LHCN-M2 (cell line): Measurements from ENCODE around the gene ZRANB3.

DNA sequence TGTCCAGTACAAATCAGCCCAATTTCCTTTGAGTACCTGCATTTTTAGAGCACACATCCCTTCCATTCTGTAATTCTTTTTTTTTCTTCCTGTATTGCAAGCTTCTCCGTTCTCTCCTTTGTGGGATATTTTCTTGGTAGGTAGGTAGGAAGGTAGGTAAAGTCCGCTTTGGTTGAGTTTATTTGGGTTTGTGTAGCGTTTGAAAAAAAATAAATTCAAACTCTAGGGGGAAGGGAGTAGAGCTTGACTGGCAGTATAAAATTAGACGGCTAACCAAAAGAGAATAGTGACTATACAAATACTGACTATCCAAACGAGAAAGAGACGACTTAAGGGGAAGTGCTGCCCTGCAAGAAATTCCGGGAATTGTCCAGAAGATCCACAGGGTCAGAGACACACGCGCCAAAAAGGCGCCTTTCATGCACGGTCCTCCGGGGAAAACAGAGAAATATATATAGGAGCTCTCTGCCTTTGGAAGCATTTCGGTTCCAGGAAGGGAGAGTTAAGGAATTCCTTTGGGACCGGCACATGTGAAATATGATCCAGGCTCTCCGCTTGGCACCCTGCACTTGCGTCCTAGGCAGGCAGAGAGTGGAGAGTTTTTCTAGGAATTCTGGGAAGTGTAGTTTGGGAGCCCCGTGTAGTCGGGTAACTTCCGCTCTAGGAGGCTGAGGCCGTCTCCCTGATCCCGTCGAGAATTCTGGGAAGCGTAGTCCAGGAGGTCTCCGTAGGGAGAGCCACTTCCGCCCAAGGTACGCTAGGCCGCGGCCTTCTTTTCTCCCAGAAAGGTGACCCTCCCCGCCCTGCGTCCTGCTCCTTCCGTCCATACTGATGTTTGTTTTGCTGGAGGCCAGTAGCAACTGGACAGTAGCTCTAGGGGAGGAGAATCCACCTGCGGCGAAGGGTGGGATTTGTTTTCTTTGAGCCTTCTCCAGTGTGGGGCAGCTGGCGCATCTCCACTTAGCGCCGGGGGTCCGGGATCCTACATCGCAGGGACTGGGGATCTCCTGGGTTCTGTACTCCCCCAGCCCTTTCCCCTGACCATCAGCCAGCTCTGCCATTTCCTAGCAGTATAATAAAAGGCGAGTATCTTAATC is 69.5 kb upstream of the GPR39 start:
- RAMPAGE, long total RNA, result no peak

DNA sequence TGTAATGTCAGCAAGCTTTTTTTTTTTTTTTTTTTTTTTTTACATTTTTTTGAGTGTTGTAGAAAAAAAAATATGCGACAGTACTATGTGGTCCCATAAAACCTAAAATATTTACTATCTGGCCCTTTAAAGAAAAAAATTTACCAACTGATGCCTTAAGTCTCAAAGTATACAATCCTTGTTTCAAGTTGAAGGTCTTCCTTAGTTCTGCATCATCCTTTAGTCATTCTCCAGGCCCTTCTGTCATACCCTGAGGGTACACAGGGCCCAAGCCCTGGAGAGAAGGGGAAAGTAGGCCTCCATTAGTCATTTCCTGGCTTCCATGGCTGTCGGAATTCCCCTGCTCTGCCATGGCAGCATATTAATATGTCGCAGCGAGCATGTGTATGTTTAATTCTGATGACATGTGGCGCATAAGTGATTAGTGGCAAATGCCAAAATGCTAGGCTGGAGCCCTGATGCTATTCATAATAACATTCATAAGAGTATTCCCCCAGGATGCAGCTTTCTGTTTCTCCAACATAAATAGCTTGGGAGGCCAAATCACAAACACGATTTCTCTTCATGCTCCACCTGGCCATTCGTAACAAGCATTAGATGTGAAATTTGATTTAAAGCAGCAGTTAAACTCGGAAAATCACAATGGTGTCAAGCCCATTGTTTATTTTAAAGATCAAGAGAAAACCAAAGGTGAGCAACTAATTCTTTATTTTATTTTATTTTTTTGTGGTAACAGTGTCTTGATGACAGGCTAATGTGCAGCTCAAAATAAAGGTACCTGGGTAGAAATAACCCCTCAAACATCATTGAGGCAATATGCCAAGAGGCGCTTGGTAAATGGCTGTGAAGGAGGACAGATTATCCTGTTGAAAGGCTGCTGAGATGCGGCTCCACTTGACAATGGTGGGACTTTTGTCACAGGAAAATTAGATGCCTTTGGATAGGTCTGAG is 22.2 kb downstream of the GPR39 start:
- RAMPAGE, long total RNA, result no peak

DNA sequence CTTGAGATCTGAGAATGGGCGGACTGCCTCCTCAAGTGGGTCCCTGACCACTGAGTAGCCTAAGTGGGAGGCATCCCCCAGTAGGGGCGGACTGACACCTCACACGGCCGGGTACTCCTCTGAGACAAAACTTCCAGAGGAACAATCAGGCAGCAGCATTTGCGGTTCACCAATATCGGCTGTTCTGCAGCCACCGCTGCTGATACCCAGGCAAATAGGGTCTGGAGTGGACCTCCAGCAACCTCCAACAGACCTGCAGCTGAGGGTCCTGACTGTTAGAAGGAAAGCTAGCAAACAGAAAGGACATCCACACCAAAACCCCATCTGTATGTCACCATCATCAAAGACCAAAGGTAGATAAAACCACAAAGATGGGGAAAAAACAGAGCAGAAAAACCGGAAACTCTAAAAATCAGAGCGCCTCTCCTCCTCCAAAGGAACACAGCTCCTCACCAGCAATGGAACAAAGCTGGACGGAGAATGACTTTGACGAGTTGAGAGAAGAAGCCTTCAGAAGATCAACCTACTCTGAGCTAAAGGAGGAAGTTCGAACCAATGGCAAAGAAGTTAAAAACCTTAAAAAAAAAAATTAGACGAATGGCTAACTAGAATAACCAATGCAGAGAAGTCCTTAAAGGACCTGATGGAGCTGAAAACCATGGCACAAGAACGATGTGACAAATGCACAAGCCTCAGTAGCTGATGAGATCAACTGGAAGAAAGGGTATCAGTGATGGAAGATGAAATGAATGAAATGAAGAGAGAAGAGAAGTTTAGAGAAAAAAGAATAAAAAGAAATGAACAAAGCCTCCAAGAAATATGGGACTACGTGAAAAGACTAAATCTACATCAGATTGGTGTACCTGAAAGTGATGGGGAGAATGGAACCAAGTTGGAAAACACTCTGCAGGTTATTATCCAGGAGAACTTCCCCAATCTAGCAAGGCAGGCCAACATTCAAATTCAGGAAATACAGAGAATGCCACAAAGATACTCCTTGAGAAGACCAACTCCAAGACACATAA is 113.2 kb downstream of the GPR39 start:
- RAMPAGE, long total RNA, result no peak

GRCh38 chr2:132645124-132645606 is 24.8 kb downstream of the LYPD1 start:
- RAMPAGE, long total RNA, result no peak

DNA sequence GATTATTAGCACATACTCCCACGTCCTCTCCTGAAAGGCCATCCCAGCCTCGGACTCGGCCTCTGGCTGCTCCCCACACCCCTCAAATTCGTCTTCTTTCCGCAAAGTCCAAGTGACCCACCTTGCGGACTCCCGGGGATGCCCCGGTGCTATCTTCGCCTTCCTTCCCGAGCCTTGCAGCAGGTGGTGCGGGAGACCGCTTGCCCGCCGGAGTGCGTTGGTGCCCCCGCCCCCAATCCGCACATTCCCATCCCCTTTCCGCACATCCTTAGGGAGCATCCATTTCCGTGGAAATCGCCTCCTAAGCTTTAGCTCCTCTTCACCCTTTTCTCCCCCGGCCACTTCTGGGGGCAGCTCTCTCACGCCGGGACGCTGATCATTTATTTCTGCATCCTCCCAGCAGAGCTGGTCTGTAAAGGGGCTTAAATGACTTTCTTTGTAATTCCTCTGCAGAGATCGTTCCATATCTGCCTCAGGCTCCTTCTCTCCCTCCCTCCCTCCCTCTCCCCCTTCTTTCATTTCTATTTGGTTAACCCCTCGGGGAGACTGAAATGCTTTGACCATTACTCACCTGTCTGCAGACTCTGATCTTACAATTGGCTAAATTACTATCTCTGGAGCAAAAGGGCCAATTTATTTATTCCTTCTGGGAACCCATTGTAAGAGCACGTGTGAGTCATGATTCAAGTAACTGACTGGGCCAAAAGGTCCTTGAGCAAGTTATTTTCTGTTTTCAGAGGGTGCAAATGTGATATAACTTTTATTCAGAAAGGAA is 1.2 kb upstream of the LYPD1 start:
- RAMPAGE, long total RNA, result no peak

DNA sequence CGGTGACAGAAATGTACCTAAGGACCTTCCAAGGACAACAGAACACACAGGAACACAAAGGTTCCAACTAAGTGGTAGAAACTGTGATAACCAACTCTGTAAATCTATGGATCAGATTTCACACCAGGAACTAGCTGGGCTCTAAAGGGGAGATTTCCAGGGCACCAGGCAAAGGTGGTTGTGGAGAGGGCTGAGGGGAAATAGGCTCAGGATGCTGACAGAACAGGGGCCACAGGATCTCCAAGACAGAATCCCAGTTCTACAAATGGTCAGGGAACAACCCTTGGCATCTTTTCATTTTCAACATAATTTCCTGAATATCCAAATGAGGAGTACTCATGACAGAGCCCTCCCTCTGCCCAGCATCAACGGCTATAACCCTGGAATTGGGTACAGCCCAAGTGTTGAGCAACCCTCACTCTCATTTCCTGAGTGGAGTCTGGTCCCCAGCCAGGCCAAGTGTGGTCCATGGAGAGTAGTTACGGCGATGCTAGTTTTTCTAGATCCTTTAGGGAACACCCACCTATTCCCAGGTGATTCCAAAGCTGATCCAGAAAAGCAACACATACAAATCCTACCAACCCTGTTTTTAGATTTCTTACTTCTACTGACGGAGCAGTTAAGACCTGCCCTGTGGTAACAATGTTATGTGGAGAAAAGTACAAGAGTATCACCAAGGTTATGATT is 78.3 kb downstream of the NCKAP5 start:
- RAMPAGE, long total RNA, result no peak

DNA sequence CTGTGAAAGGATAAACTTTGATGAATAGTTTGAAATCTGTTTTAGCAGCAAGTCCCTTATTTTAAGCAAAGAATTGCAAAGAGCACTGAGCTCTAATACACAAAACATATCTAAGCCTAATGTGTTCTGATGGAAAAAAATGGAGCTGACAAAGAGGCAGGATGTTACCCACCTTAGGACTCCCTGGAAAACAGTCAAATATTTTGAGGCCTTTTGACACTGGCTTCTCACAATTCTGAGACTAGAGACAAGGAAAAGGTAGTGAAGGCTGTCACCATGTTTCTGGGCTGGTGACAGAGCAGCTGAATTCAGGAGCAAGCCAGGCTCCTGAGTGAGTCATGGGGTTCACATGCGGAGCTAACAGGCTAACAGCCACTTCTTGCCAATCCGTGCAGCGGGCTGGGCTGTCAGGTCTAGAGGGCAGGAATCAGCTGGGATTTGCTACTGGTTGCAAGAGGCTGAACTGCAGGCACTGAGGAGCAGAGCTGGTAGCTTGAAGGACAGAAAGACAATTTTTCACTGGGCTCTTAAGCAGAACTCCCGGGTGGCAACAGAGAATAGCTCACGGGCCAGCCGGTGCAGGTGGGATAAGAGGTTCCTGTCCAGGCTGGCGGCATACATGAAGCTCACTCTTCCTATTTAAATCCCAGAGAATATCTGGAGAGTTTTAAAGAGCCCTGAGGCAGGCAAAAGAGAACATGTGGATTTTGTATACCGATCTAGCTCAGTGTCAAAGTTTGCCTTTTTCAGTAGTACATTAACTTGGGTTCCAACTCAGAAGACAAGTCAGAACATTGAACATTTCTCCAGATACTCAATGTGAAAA is 1.3 kb downstream of the NCKAP5 start:
- RAMPAGE, long total RNA, result no peak

DNA sequence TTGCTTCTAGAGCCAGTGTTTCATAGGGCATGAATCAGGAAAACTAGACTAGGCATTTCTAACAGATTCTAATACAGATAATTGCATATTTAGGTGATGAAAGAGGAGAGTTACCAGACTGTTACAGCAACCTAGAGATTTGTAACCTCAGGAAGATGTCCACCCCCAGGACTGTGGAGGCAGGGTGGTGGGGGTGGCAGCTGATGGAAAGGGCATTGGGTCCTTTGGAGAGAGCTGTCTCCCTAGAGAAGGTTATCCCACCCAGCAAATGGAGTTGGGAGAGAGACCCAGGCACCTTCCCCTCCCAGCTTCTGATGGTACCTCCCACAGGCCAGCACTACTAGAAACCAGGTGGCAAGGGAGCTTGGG is 75.7 kb upstream of the MGAT5 start:
- RAMPAGE, long total RNA, result no peak

GRCh38 chr2:134204670-134205046 is 49.2 kb upstream of the MGAT5 start:
- RAMPAGE, long total RNA, result no peak

DNA sequence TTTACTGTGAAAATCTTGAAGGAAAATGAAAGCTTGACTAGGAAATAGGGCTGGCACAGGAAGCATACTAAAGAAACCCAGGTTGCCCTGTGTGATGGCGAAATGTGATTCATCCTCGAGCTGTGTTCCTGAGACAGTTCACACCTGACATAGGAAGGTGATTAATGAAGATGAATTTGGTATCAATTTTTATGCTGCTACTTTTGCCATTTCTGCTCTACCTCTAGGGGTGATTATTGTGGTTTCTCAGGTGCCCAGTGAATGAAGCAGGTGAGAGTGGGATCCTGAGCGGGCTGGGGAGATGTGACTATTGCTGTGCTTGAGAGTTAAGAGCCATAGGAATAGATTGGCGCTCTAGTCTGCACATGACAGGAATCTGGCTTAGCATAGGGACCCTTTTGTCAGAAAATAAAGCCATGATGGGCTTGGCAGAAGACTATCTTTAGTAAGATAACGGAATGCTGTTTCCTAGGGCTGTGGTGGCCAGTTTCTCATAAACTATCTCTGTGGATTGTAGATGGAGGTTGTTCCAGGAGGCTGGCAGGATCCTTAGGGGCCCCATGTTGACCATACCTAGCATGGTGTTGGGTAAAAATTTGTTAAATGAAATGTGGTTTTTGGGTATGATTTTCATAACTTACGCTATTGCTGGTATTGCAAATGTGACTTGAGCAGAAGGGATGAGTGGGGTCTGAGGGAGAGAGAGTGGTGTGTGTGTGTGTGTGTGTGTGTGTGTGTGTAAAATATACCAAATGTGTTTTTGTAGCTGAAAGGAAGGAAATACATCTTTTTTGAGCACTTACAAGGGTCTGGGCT is 37.1 kb upstream of the MGAT5 start:
- RAMPAGE, long total RNA, result no peak

- RAMPAGE, long total RNA, result no peak
Observed at GRCh38 chr2:134275325-134275810, 21.5 kb downstream of the MGAT5 start.

GRCh38 chr2:134294756-134295046 is 40.8 kb downstream of the MGAT5 start:
- RAMPAGE, long total RNA, result no peak

DNA sequence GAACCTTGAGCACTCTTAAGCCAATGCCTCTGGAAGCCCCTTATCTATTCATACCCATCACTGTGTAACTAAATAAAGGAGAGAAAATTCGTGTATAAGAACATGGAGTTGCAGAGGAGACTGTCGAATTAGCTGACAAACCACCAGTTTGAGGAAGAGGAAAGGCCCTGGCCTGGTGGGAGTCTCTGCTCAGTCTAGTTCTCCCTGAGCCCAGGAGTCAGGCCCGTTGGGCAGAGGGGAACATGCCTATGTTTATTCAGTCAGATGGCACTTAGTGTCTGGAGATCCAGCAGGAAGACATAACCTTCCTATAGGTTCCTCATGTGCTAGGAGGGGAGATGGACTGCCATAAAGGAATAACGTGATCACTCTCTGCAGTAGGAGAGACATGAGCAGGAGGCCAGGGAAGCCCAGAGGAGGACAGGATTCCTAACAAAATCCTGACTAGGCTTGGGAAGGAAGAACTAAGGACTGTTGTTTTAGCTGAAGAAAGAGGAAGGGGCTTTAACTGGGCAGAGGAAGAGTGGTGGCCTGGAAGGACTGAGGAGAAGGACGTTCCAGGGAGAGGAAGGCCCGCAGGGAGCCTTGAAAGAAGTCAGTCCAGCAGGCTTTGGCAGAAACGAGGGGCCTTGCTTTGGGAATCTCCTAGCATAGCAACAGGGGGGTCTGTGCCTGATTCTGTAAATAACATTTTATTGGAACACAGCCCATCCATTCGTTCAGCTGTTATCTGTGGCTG is 60.5 kb downstream of the MGAT5 start:
- RAMPAGE, long total RNA, result no peak

GRCh38 chr2:134336007-134336819 is 82.3 kb downstream of the MGAT5 start:
- RAMPAGE, long total RNA, result no peak

GRCh38 chr2:134737604-134738018 is 18.8 kb upstream of the TMEM163 start:
- RAMPAGE, long total RNA, result no peak

GRCh38 chr2:134953602-134954243 is 35.1 kb downstream of the CCNT2 start:
- RAMPAGE, long total RNA, result no peak

GRCh38 chr2:135052437-135052856 is 355 bp downstream of the RAB3GAP1 start:
- RAMPAGE, long total RNA, result no peak

- RAMPAGE, long total RNA, result no peak
Observed at GRCh38 chr2:135530367-135531337, at the start of gene ZRANB3. Gene ZRANB3, minus strand, starts transcription at chr2:135531218.

- RAMPAGE, long total RNA, result no peak
Observed at GRCh38 chr2:135537753-135538221, 6.5 kb downstream of the R3HDM1 start.

DNA sequence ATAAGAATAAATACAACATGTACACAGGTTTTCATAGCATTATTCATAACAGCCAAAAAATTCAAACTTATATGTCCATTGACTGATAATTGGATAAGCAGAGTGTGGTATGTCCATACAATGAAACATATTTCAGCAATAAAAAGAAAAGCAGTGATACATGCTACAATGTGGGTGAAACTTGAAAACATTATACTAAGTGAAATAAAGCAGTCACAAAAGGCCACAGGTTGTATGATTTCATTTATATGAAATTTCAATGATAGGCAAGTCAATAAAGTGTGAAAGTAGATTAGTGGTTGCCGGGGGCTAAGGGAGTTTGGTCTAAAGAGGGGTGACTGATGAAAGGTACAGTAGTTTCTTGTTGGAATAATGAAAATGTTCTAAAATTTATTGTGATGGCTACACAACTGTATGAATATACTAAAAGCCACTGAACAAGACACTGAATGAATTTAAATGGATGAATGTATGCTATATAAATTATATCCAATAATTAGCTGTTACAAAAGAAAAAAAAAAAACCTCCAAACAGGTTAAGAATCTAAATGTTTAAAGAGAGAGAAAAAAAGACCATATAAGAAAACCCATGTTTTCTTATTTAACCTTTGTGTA is 45.4 kb downstream of the R3HDM1 start:
- RAMPAGE, long total RNA, result no peak